Measurements from ENCODE around the genes NDUFA3, ZNF581 and NLRP4.

DNA sequence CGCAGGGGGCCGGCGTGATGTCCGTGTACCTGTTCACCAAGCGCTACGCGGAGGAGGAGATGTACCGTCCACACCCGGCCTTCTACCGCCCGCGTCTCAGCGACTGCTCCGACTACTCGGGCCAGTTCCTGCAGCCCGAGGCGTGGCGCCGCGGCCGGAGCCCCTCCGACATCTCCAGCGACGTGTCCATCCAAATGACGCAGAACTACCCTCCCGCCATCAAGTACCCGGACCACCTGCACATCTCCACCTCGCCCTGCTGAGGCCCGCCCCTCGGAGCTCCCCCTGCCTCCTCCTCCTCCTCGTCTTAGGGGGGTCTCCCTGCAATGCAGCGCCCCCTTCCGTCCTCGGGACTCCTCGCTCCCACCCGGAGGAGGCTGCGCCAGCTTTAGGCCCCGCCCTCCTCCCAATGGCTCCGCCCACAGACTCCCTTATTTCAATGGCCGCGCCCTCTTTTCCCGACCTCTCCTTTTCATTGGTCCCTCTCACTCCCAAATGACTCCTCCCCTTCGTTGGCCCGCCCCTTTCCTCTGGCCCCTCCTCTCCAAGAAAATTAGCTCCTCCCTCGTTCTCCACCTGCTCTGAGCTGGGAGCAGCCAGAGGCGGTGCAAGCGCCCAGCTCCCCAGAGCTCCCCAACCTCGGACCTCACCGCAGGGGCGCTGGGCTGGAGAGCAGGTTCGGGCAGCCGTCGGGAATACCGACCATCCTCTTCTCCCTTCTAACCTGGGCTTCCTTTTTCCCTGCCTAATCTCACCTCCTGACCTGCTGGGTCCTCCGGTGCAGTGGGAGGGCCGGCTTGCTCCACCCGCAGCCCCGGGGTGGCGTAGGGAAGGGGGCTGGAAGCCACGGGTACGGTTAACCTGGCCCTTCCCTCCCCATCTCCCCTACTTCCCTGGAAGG lies 20.5 kb upstream of the CACNG8 start:
- PRO-cap, result unidirectional peak, minus-strand start at position 195 of the sequence; unidirectional peak, plus-strand start at position 626 of the sequence

- PRO-cap, result bidirectional peak, plus-strand start at chr19:54102875, minus-strand start at chr19:54102671
Measured at GRCh38 chr19:54102322-54102963, at the start of gene NDUFA3. TSS of gene NDUFA3 (plus strand) at chr19:54102855.

- PRO-cap, result no peak
Measured at GRCh38 chr19:54154494-54155542, 4.7 kb downstream of the LENG1 start.

GRCh38 chr19:54420805-54421440 lies 5.7 kb downstream of the TTYH1 start:
- PRO-cap, result unidirectional peak, minus-strand start at chr19:54420908

DNA sequence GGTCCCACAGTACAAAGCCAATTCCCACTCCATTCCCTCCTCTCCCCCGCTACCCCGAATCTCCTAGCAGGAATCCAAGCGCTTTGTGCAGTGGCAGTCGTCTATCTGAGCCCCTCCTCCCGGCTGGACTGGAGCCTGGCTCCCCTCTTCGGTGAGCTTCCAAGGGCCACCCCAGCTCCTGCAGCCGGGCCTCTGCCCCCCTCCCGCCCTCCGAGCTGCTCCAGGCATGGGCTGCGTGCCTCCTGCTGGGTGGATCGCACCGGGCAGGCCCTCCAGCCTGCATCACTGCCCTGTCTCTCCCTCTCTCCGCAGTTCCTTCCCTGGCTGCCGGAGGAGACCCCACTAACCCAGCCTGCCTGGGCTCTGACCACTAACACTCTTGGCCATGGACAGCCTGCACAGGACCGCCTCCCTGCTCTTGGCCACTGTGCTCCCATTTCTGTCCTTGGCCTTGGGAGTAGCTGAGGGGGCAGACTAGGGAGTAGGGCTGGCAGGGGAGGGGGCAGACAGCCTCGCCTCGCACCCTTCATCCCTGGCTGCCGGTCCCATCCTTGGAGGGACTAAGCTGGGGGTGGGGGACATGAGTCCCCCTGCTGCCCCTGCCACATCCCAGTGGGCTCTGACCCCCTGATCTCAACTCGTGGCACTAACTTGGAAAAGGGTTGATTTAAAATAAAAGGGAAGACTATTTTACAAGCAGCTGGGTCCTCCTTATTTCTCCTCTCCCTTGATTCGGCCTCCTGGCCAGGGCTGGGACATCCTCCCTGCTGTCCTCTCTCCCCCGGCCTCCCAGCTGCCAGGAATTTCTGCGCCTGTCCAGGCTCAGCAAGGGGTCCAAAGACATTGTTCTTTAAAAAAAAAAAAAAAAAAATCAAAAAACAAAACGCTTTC lies 12.7 kb upstream of the LENG8 start:
- PRO-cap, result no peak

GRCh38 chr19:54458298-54458860 lies 5.2 kb downstream of the LENG9 start:
- PRO-cap, result no peak

DNA sequence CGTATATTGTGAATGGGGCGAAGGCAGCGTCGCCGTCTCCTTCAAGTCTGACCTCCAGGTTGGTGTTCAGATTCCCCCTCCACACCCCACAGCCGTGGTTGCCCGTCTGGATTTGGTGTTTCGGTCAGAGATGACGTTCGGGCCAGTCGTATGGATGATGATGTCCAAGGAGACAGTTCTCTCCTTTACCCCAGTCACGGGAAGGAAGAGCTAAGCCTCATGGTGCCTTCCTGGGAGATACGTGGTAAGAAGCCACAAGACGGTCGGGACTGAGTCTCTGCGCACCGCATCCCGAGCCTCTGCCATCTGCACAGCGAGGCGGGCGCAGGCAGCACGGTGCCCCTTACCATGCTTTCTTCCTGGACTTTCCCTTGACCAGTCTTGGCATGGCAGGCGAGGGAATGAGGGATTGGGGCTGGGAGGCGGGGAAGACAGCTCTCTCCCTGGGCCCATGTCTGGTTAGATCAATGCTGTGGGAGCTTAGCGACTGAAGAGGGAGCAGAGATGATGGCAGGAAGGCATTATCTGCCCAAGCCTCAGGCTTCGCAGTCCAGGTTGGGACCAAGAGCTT lies 10.1 kb upstream of the LAIR2 start:
- PRO-cap, result no peak

DNA sequence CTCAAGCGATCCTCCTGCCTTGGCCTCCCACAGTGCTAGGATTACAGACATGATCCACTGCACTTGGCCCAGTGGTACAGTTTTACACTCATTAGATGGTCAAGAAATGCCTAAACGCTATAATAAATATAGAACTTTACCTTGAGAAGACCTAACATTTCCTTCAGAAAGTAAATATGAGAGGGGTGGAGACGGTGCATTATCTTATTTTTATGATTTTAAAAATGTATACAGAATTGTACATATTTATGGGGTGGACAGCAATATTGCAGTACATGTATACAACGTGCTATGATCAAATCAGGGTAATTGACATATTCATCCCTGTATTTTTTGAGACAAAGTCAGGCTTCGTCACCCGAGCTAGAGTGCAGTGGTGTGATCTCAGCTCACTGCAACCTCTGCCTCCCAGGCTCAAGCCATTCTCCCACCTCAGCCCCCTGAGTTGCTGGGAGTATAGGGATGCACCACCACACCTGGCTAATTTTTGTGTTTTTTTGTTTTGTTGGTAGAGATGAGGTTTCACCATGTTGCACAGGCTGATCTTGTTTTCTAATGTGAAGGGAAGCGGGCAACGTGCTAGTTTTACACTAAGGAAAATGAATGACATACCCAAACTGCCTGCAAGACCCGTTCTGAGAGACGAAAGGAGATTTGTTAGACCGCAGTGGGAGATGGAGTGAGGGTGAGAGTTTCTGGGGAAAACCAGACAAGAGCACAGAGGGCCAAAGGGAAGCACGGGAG lies 24.1 kb downstream of the GP6 start:
- PRO-cap, result no peak

DNA sequence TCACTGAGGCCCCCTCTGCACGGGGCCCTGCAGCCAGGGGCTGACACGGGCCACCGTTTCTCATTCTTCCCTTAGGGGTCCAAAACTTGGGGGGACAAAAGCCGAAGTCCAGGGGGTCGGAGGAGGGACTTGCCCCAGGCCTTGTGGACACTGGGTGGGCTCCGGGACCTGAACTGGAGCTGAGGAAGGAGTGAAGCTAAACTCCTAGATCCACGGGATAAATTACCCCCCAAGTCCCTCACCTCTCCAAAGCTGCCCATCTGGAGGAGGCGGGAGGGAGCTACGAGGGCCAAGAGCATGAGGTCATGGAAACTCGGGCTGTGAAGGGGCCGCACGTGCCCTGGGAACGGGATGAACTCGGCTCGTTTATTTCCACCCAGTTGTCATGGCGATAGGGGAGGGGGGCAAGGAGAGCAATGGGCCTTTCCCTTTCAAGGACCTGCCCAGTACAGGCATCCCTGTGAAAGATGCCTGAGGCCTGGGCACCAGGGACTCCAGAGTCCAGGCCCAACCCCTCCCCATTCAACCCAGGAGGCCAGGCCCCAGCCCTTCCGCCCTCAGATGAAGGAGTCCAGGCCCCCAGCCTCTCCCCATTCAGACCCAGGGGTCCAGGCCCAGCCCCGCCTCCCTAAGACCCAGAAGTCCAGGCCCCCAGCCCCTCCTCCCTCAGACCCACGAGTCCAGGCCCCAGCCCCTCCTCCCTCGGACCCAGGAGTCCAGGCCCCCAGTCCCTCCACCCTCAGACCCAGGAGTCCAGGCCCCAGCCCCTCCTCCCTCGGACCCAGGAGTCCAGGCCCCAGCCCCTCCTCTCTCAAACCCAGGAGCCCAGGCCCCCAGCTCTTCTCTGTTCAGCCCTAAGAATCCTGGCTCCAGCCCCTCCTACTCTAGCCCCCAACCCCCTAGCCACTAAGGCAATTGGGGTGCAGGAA lies 3.7 kb downstream of the PPP1R12C start:
- PRO-cap, result no peak

- PRO-cap, result unidirectional peak, plus-strand start at chr19:55166294
Measured at GRCh38 chr19:55165536-55166404, 643 bp downstream of the DNAAF3 start.

DNA sequence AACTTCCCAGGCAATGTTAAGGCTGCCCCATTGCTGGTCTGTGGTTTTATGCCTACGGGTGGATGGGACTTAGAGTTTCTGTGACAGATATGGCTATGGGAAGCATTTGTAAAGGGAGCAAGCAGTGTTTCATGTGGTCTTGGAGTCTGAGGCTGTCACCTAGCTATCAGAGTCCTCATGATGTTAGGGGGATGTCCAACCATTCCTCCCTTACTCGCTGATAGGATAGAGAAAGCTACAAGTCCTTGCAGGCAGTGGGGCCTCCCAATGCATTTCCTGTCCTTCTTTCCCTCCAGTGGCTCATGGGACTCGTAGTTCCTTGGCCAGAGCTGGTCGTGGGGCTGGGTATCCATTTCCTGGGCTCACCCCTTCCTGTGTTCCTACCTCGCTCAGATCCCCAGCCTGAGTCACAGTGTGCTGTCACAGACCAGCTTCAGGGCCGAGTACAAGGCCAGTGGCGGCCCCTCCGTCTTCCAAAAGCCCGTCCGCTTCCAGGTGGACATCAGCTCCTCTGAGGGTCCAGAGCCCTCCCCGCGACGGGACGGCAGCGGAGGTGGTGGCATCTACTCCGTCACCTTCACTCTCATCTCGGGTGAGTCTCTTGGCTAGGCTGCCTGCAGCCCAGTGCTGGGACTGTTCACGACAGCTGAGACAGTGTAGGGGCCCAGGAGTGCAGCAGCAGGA lies 19.1 kb downstream of the TMEM150B start:
- PRO-cap, result no peak

DNA sequence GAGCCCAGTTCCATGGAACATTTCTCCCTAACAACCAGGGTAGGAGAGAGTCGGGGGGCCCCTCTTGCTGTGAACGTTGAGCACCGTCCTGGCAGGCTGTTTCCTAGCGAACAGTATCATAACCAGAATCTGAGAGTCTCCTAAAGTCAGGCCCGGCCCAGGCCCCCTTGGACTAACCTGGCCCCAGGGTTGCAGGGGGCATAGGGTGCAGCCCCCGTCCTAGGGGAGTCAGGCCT lies 13.7 kb downstream of the TMEM150B start:
- PRO-cap, result no peak

GRCh38 chr19:55341955-55342455 lies 2.3 kb downstream of the KMT5C start:
- PRO-cap, result no peak

- PRO-cap, result no peak
Measured at GRCh38 chr19:55460273-55460675, 1.2 kb downstream of the ISOC2 start.

GRCh38 chr19:55554280-55555253 lies 9.2 kb upstream of the SBK3 start:
- PRO-cap, result no peak

DNA sequence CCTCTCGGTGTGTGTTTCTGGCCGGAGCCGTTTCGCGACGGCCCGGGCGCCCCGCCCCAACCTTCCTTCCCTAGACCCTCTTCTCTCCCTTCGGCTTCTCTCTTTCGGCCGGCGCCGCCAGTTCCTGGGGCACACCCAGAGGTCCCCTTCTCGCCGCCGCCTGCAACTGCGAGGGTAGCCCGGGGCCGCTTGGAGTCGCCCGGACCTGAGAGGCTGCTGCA lies at the start of gene ZNF581:
Gene ZNF581, plus strand, starts transcription at position 100 of the 221 bp plus-strand sequence.
- PRO-cap, result unidirectional peak, plus-strand start at position 102 of the sequence

DNA sequence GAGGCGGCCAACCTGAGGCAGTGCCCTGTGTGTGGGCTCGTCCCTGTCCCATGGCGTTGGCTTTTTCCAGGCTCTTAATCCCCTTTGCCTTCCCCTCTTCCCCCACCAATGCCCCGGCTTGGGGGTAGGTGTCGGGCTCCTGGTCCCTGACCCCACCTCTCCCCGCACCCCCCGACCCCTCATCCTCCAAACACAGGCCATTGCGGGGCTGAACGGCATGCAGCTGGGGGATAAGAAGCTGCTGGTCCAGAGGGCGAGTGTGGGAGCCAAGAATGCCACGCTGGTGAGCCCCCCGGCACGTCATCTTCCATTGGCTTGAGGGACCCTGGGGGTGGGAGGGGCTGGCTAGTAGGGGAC lies 6.2 kb upstream of the EPN1 start:
- PRO-cap, result no peak

DNA sequence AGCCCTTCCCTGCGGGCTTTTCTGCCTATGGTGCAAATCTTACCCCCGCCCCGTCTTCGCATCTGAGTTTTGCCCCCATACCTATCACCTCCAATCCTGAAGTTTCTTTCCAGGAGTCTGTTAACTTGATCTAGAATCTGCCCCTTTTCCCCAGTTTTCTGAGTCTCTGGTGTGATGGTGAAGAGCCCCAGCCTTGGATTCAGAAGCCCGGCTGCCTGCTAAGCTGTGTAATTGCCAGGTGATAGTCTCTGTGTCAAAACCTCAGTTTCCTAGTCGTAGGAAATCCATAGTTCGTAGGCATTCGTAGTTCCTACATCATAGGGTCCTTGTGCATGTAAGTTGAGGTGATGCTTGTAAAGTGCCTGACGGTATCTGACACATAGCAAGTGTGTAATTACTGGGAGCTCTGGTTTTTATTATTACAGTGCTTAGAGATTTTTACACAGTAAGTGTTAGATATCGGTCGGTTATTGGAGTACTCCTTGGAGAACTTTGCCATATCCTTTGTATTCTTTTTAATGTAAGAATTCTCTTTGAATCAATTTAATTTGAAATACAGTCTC lies 872 bp downstream of the EPN1 start:
- PRO-cap, result no peak

DNA sequence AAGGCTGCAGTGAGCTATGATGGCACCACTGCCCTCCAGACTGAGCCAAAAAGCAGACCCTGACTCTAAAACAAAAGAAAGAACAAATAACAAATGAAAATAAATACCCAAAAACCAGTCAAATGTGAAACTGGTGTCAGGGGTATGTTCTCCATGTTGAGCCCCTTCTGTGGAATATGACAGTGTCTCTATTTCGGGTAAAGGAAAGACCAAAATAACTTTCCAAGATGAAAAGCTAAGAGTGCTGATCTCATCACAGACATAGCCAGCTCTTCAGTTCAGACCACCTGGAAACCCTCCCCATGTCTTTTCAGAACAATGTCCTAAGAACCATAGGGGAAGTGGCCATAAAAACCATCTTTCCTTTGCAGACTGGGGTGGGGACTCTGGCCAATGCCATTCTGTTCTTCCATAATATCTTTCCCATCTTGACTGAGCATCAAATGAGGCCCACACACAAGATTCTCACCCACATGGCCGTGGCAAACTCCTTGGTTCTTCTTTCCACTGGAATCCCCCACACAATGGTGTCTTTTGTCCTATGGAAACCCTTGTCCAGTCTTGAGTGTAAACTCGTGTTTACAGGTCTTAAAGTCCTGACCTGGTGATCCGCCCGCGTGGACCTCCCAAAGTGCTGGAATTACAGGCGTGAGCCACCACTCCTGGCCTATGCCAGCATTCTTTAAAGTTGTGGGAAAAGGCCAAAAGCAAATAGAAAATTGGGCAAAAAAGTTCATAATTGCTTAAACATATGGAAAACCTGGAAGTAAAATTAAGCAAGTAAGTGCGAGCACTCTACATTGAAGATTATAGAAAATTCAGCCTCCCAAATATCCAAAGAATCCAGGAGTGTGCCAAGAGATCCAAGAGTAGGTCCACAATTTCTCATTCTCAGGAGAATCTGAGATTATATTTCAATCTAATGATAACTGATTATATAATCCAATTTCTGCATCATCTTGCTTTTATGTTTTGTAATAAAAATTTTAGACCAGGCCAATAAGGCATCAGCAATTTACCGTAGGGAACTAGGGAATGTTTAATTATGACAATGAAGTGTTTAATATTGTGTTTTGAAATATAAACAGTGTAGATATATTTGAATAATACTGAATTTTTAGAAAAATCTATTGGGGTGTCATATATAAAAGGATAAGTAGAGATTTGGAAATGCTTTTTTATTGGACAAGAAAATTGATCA lies 30.5 kb downstream of the NLRP9 start:
- PRO-cap, result no peak

GRCh38 chr19:55836243-55837077 lies at the start of gene NLRP4:
TSS of gene NLRP4 (plus strand) at chr19:55836540.
- PRO-cap, result no peak